Ovary (tissue), 7 donors: ENCODE results near the genes PCDHAC1, PCDHGA6, PCDHGB6 and PCDH12.

DNA sequence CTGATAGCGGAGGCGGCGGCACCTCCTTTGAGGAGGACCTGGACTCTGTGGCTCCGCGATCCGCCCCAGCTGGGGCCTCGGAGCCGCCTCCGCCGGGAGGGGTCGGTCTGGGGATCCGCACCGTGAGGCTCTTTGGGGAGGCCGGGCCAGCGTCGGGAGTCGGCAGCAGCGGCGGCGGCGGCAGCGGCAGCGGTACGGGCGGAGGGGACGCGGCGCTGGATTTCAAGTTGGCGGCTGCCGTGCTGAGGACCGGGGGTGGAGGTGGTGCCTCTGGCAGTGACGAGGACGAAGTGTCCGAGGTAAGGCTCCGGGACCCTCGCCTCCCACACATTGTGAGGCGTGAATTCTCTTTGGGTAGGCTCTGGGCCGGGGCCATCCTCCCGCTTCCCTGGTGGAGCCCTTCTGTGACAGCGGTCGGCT lies 352 bp downstream of the ANKHD1 start:
- PRO-cap, 7 experiments: peak in 4 of 7 experiments; most common plus-strand start position 158 of the sequence (in 2); most common minus-strand start position 79 of the sequence (in 4)
- RAMPAGE, long total RNA, 2 experiments: no peak in any of the 2 experiments

- PRO-cap, 7 experiments: no peak in any of the 7 experiments
- RAMPAGE, long total RNA, 2 experiments: no peak in any of the 2 experiments
Measured at GRCh38 chr5:140557617-140558455, 563 bp upstream of the SRA1 start.

DNA sequence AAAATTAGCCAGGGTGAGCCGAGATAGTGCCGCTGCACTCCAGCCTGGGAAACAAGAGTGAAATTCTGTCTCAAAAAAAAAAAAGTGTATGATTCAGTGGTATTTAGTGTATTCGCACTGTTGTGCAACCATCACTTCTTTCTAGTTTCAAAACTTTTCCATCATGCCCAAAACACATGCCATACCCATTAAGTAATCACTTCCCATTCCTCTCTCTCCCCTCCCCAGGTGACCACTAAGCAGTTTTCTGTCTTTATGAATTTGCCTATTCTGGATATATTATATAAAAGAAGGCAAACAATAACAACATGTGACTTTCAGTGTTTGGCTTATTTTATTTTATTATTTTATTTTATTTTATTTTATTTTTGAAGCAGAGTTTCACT lies 30.0 kb downstream of the CD14 start:
- PRO-cap, 7 experiments: no peak in any of the 7 experiments
- RAMPAGE, long total RNA, 2 experiments: no peak in any of the 2 experiments

- PRO-cap, 7 experiments: no peak in any of the 7 experiments
- RAMPAGE, long total RNA, 2 experiments: no peak in any of the 2 experiments
Measured at GRCh38 chr5:140925858-140927175, at the start of gene PCDHAC1. Gene PCDHAC1 (plus strand): TSS chr5:140926299.

- PRO-cap, 7 experiments: no peak in any of the 7 experiments
- RAMPAGE, long total RNA, 2 experiments: no peak in any of the 2 experiments
Measured at GRCh38 chr5:140966891-140967294, 617 bp downstream of the PCDHAC2 start.

DNA sequence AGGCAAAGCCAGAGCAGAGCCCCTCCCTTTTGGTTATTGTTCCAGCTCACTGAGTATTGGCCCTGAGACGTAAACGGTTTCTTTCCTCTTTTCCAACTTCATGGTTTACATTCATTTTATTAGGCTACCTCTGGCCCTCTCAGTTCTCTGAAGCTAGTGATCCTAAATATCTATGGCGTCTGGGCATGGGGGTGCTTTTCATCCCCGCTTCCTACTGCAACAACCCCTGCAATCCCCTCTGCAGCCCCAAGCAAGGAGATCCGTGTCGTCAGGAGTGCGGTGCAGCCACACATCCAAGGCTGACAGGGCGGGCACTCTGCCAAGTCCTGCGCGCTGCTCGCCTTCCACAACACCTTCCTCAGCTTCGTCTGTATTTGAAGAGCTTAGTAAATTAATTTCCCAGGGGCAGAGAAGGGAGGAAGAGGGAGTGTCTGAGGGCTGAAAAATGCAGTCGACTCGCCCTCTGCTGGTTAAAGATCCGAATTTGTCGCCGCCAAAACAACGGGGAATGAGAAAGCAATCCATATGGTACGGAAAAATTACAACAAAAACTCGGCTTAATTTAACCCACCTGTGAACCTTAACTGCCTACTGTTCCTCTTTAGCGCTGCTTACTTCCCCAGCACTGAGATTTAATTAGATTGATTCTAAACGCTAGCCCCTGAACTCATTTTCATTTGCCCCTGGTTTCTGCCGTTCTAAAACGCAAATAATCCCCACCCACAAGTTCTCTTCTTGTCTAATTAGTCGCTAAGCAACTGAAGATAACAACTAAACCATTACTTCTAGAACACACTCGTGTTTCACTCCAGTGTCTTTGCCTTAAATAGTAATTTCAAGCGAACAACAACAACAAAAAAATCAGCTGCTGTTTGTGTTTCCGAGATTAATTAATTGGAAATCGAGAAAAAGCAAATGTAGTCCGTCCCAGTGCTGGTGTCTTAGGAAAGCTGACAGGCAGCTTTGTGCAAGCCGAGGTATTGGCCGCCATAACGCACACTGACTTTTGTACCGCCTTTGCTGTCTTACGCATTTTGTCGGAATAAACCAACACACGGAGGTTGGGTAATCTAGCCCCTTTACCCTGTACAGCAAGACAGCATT lies 10.9 kb upstream of the PCDHB1 start:
- PRO-cap, 7 experiments: peak in 7 of 7 experiments; most common minus-strand start position 1,001 of the sequence (in 7)
- RAMPAGE, long total RNA, 2 experiments: no peak in any of the 2 experiments

DNA sequence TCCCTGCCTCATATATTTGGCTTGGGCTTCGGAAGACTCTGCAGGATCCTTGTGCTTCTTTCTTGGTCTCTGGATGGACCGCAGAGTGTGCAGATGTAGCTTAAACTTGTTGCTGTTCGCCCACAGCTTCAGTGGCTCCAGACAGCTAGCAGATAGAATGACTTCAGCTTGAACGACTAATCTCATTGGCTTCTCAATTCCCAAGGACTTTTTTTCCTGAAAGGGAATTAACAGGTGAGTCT lies 298 bp upstream of the PCDHB1 start:
- PRO-cap, 7 experiments: no peak in any of the 7 experiments
- RAMPAGE, long total RNA, 2 experiments: no peak in any of the 2 experiments

DNA sequence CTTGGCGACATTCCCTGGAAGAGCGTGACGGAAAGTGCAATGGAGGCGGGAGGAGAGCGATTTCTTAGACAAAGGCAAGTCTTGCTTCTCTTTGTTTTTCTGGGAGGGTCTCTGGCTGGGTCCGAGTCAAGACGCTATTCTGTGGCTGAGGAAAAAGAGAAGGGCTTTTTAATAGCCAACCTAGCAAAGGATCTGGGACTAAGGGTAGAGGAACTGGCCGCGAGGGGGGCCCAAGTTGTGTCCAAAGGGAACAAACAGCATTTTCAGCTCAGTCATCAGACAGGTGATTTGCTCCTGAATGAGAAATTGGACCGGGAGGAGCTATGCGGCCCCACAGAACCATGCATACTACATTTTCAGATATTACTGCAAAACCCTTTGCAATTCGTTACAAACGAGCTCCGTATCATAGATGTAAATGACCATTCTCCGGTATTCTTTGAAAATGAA lies 363 bp downstream of the PCDHB3 start:
- PRO-cap, 7 experiments: no peak in any of the 7 experiments
- RAMPAGE, long total RNA, 2 experiments: no peak in any of the 2 experiments

GRCh38 chr5:141135461-141136440 lies 745 bp downstream of the PCDHB5 start:
- PRO-cap, 7 experiments: peak in 2 of 7 experiments; most common plus-strand start chr5:141135696 (in 1); most common minus-strand start chr5:141135638 (in 2)
- RAMPAGE, long total RNA, 2 experiments: no peak in any of the 2 experiments

- PRO-cap, 7 experiments: peak in 6 of 7 experiments; most common plus-strand start chr5:141373916 (in 6)
- RAMPAGE, long total RNA, 2 experiments: no peak in any of the 2 experiments
Measured at GRCh38 chr5:141373623-141374044, at the start of gene PCDHGA6. Gene PCDHGA6 (plus strand): TSS chr5:141373891.

- PRO-cap, 7 experiments: peak in 7 of 7 experiments; most common plus-strand start chr5:141408021 (in 7); most common minus-strand start chr5:141408405 (in 2)
- RAMPAGE, long total RNA, 2 experiments: start-site peak on the plus strand in 1 of 2 experiments, at chr5:141407988-141408029 at its widest, 32 reads per replicate
Measured at GRCh38 chr5:141407696-141408707, at the start of gene PCDHGB6. Gene PCDHGB6 (plus strand): TSS chr5:141408021.

GRCh38 chr5:141531714-141532369 lies 43.0 kb downstream of the PCDHGC5 start:
- PRO-cap, 7 experiments: no peak in any of the 7 experiments
- RAMPAGE, long total RNA, 2 experiments: no peak in any of the 2 experiments

- PRO-cap, 7 experiments: peak in 6 of 7 experiments; most common minus-strand start chr5:141560982 (in 5)
- RAMPAGE, long total RNA, 2 experiments: no peak in any of the 2 experiments
Measured at GRCh38 chr5:141560028-141561530, 58.2 kb downstream of the DIAPH1 start.

GRCh38 chr5:141618047-141618855 lies 549 bp downstream of the DIAPH1 start:
- PRO-cap, 7 experiments: peak in 3 of 7 experiments; most common plus-strand start chr5:141618807 (in 2); most common minus-strand start chr5:141618679 (in 1)
- RAMPAGE, long total RNA, 2 experiments: no peak in any of the 2 experiments

GRCh38 chr5:141870739-141871257 lies 7.4 kb downstream of the PCDH1 start:
- PRO-cap, 7 experiments: no peak in any of the 7 experiments
- RAMPAGE, long total RNA, 2 experiments: no peak in any of the 2 experiments

DNA sequence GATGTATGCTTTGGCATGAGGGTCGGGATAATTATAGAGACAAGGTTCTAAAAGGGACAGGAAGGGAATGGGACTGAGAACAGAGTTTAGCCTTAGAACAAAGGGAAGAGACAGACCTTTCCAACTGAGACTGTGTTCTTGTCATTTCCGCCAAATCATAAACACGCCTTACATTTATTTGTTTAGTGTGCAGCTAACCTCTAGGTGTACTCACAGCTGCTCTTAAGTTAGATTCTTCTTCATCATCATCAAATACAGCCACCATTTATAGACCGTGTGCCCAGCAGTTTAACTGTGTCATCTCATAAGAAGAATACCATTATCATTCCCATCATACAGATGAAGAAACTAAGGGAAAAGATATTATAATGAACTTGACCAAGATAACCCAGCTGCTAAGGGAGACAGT lies 5.9 kb upstream of the DELE1 start:
- PRO-cap, 7 experiments: no peak in any of the 7 experiments
- RAMPAGE, long total RNA, 2 experiments: no peak in any of the 2 experiments

GRCh38 chr5:141958001-141958552 lies at the start of gene PCDH12:
Gene PCDH12 (minus strand): TSS chr5:141958202.
- PRO-cap, 7 experiments: peak in 3 of 7 experiments; most common plus-strand start chr5:141958360 (in 2); most common minus-strand start chr5:141958182 (in 2)
- RAMPAGE, long total RNA, 2 experiments: start-site peak on the minus strand in 1 of 2 experiments, at chr5:141958127-141958202 at its widest, 8 reads per replicate

GRCh38 chr5:141966395-141967086 lies 2.4 kb upstream of the RNF14 start:
- PRO-cap, 7 experiments: no peak in any of the 7 experiments
- RAMPAGE, long total RNA, 2 experiments: no peak in any of the 2 experiments

GRCh38 chr5:142088073-142088684 lies 20.4 kb upstream of the NDFIP1 start:
- PRO-cap, 7 experiments: no peak in any of the 7 experiments
- RAMPAGE, long total RNA, 2 experiments: no peak in any of the 2 experiments

DNA sequence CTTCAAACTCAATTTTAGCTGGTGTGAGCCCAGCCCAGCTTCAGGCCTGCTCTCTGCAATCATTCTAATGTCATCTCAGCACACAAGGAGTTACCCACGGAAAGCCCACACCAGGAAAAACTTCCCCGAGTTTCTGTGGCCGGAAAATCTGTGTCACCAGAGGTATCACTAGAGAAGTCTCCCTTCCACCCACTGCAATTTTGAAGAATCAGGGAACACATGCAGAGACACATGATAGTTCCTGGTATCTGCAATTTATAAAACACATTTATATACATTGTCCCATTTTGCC lies 13.5 kb upstream of the NDFIP1 start:
- PRO-cap, 7 experiments: no peak in any of the 7 experiments
- RAMPAGE, long total RNA, 2 experiments: no peak in any of the 2 experiments